Omental fat pad (tissue), 4 donors: ENCODE data around the genes FERMT2 and DDHD1.

DNA sequence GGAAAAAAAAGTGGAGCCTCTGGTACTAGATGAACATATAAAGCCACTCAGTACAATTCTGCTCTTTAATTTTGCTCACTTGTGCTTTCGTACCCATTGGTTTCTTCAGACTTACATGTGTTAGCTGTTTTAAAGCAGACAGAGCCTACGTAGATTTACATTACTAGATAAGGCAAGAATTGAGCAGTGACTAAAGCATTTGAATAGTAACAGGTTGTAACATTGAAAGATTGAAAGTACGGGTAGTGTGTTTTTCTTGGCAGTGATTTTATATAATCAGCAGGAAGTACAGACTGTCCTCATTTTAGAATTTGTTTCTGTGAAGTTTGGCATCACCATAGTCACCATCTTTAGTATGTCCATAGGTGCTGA, 13.9 kb downstream of the RTRAF start:
- PRO-cap, result no peak
- RAMPAGE, long total RNA, 4 experiments, result no peak in any of the 4 experiments

DNA sequence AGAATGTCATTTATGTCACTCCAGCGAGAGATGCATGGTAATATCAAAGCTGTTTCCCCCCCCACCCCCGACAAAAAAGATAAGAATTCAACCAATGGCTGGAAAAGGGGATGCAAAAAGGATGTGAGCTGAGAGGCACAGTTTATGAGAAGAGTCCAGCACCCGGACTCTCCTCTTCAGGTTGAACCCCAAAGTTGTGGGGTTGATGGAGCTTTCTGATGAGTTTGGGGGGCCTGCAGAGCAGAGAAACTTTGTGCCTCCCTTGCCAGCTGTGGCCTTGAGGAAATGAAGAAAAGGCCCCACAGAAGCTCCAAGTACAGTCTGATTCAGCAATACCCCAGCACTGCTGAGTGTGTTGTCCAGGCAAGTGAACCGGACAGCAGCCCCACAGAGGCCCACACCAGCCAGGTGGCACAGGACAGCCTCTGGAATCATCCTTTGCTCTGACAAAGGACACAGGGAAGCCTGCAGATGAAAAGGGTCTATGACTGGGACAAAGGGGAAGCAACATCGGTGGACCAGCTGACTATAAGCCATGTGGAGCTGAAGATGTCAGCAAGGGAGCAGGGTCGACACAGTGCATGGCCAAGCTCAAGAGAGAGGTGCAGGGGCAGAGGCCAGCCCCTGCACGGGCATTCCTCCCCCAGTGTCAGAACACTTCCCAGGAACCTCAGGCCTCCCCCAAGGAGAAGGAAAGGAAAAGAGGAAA, 46.6 kb upstream of the PTGDR start:
- PRO-cap, result no peak
- RAMPAGE, long total RNA, 4 experiments, result no peak in any of the 4 experiments

DNA sequence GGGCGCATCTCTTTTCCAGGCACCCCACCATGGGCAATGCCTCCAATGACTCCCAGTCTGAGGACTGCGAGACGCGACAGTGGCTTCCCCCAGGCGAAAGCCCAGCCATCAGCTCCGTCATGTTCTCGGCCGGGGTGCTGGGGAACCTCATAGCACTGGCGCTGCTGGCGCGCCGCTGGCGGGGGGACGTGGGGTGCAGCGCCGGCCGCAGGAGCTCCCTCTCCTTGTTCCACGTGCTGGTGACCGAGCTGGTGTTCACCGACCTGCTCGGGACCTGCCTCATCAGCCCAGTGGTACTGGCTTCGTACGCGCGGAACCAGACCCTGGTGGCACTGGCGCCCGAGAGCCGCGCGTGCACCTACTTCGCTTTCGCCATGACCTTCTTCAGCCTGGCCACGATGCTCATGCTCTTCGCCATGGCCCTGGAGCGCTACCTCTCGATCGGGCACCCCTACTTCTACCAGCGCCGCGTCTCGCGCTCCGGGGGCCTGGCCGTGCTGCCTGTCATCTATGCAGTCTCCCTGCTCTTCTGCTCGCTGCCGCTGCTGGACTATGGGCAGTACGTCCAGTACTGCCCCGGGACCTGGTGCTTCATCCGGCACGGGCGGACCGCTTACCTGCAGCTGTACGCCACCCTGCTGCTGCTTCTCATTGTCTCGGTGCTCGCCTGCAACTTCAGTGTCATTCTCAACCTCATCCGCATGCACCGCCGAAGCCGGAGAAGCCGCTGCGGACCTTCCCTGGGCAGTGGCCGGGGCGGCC, 589 bp downstream of the PTGER2 start:
- PRO-cap, result no peak
- RAMPAGE, long total RNA, 4 experiments, result no peak in any of the 4 experiments

- PRO-cap, result no peak
- RAMPAGE, long total RNA, 4 experiments, result no peak in any of the 4 experiments
Observed at GRCh38 chr14:52706271-52706738, 695 bp upstream of the PSMC6 start.

- PRO-cap, result no peak
- RAMPAGE, long total RNA, 4 experiments, result no peak in any of the 4 experiments
Observed at GRCh38 chr14:52844632-52845008, 53.2 kb upstream of the GNPNAT1 start.

DNA sequence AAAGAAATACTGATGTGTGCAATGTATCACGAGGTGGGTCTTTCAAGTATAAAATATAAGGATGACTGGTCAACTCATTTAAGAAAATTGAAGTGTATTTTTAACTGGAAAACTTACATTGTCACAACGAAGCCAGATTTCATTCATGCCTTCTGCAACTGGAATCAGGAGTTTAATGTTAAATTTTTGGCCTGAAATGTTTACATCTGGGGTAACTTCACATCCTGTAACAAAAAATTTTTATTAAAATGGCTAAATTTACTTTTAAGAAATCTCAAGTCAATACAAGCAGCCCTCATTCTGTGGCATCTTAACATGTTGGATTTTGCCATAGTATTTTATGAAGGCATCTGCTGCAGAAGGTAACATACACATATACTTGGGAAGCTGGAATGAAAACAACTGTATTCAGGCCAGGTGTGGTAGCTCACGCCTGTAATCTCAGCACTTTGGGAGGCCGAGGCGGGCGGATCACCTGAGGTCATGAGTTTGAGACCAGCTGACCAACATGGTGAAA, 73.3 kb upstream of the GNPNAT1 start:
- PRO-cap, result no peak
- RAMPAGE, long total RNA, 4 experiments, result no peak in any of the 4 experiments

DNA sequence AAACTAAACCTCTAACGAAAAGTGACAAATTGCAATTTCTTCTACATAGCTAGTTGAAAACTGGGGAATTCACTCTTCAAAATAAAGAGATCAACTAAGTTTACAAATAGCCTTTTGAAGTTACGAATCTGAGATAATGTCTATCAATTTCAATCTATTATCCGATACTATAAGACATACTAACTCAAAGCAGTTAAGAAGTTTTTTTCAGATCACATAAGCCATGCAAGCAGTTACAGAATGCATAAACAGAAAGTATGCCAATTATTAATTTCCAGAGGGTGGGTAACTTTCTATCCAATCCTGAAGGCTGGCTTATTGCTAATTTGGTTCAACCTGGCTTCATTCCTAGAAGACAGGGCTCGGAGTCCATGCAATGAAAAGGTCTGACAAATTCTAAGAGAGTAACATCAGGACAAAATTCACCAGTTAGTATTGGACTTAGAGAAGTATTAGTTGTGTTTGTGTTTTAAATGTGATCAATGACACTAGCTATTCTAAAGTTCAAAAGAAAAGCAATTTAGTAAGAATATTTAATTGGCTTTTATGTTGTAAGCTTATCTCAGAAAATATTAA, 15.0 kb downstream of the FERMT2 start:
- PRO-cap, result no peak
- RAMPAGE, long total RNA, 4 experiments, result no peak in any of the 4 experiments

GRCh38 chr14:52950887-52951508, at the start of gene FERMT2:
TSS of gene FERMT2 (minus strand) at chr14:52951050.
- PRO-cap, result unidirectional peak, minus-strand start at chr14:52951050; bidirectional peak, plus-strand start at chr14:52951405, minus-strand start at chr14:52951174
- RAMPAGE, long total RNA, 4 experiments, result start-site peak on the plus strand in 1 of 4 experiments, at chr14:52951418-52951461 at its widest, 15 reads per replicate

GRCh38 chr14:53153134-53153478, at the start of gene DDHD1:
TSS of gene DDHD1 (minus strand) at chr14:53153323.
- PRO-cap, result unidirectional peak, minus-strand start at chr14:53153266
- RAMPAGE, long total RNA, 4 experiments, result no peak in any of the 4 experiments

- PRO-cap, result no peak
- RAMPAGE, long total RNA, 4 experiments, result no peak in any of the 4 experiments
Observed at GRCh38 chr14:53237425-53237993, 84.4 kb upstream of the DDHD1 start.

DNA sequence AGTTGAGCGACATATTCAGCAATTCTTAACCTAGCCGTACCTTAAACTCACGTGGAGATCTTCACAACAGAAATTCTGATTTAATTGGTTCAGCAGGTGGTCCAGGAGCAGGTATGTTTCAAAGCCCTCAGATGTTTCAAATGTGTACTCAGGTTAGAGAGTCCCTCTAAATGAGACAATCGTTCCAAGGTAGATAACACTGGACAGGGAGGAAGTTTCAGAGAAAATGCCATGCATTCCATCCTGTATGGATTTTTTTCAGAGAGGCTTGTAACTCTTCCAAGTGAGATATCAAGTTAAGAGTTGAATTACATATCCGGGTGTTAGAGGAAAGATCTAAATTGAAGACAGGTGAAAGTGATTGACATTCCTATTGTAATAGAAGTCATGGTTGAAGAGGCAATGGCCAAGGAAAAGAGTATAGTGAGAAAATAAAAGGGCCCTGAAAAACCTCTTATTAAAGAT, 105.9 kb downstream of the BMP4 start:
- PRO-cap, result no peak
- RAMPAGE, long total RNA, 4 experiments, result no peak in any of the 4 experiments

GRCh38 chr14:53943097-53943818, 13.4 kb downstream of the BMP4 start:
- PRO-cap, result no peak
- RAMPAGE, long total RNA, 4 experiments, result no peak in any of the 4 experiments

DNA sequence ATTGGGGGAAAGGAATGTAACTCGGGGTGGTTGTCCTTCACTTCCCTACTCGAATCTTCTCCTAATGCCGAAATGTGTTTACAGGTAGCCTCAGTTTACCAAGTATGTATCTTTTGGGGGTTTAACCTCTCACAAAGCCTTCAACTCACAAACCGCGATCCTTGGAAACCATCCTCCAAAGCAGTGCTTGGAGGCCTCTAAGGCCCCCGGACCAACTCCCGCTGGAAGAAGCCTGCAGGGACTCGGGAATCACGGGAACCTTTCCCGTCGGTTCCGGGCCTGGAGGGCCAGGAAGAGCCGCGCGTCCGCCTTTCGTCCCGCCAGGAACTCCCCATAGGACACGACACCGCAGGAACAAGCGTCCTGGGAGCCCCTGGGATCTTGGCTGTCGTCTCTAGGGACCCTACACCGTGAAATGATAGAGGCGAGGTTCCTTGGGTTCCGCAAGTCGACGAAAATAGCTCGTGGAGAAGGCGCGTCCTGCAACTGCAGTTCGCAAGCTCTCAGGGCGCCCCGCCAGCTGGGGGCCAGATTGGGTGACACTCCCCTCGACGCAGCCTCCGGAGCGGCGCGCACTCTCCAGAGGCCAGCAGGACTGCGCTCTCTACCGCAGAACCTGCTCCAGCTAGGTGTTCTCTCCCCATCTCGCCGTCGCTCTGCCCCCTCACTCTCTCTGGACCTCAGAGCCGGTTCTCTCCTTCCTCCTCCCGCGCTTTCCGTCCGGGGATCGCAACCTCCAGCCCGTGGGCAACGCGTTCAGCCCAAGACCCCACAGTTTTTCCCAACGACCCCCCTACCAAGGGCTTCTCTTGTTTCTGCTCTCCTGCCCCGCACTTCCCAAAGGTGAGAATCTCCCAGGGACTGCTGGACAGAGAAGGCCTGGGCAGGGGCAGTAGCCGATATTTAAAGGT, 884 bp downstream of the BMP4 start:
- PRO-cap, result no peak
- RAMPAGE, long total RNA, 4 experiments, result no peak in any of the 4 experiments

GRCh38 chr14:54367008-54367498, 29.8 kb upstream of the CDKN3 start:
- PRO-cap, result no peak
- RAMPAGE, long total RNA, 4 experiments, result no peak in any of the 4 experiments

DNA sequence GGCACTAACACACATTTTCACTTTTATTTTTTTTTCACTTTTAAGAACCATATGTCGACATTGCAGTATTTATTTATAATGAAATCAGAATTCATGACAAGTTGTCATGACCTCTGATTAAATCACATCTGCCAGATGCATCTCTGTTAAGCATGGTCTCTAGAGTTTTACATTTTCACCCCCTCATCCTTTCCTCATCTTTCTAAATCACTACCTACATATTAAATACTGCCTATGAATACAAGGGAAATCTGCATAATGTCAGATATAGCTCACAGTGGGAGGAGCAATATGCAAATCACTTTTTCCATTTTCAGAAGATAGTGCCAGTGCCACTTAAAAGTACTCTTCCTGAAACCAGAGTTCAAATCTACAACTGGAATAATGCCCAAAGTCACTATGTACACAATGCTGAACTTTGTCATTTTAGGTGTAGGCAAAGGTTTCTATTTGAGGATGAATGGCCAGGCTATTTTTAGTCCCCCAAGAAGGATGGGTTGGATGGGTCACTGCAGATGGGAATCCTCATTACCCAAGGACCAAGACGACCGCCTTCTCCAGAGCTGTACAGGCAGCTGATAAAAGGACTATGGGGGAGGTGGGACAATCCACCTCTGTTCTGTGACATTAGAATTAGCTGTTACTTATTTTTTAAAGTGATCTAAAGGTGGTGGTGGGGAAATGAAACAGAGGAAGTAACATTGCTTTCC, 5.7 kb downstream of the GMFB start:
- PRO-cap, result no peak
- RAMPAGE, long total RNA, 4 experiments, result no peak in any of the 4 experiments

- PRO-cap, result bidirectional peak, plus-strand start at chr14:54566109, minus-strand start at chr14:54565845
- RAMPAGE, long total RNA, 4 experiments, result start-site peak on the minus strand in 2 of 4 experiments, at chr14:54565765-54565903 at its widest, 6 to 13 reads per replicate
Observed at GRCh38 chr14:54565445-54566300, 1.3 kb upstream of the SAMD4A start.

GRCh38 chr14:54574544-54575015, 7.7 kb downstream of the SAMD4A start:
- PRO-cap, result no peak
- RAMPAGE, long total RNA, 4 experiments, result no peak in any of the 4 experiments

DNA sequence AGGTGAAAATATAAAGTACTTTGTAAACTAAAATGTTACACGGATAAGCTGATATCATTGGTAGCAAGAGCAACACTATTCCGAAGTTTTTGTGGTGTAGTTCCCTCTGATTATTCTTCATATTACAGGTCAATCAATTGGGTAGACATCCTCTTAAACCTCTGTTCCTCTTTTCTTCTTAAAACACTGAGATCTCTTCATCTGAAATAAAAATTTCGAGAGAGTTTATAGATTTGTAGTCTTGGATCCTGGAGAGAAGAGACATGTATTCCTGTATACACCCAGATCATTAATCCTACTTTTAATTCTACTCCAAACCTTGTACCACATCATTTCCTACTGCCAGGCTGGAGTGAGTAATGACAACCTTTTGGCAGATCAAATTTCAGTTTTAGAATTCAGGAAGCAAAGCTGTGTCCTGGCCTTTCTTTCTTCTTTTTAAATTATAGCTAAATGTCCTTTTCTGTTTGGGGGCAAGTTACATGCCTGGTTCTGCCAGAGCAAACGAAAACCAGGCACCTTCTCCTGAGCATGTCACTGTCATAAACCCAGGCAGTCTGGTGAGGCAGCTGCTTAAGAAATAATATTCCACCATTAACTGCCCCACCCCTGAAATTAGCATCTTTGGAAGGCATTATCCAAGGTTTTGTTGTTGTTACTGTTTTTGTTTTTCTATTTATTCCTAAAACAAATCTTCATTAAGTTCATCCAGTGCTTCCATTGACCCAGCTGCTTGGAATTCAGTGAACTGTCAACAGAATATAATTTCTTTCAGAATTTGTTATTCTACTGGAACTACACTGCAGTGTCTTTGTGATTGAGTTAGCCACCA, 33.0 kb downstream of the SAMD4A start:
- PRO-cap, result no peak
- RAMPAGE, long total RNA, 4 experiments, result no peak in any of the 4 experiments

- PRO-cap, result no peak
- RAMPAGE, long total RNA, 4 experiments, result no peak in any of the 4 experiments
Observed at GRCh38 chr14:54604157-54604617, 37.3 kb downstream of the SAMD4A start.

- PRO-cap, result no peak
- RAMPAGE, long total RNA, 4 experiments, result no peak in any of the 4 experiments
Observed at GRCh38 chr14:54643437-54644217, 76.7 kb downstream of the SAMD4A start.